Measurements from ENCODE around the gene SYTL2.

- PRO-cap: no peak
Observed at GRCh38 chr11:83411256-83411638, 125.1 kb upstream of the CCDC90B start.

DNA sequence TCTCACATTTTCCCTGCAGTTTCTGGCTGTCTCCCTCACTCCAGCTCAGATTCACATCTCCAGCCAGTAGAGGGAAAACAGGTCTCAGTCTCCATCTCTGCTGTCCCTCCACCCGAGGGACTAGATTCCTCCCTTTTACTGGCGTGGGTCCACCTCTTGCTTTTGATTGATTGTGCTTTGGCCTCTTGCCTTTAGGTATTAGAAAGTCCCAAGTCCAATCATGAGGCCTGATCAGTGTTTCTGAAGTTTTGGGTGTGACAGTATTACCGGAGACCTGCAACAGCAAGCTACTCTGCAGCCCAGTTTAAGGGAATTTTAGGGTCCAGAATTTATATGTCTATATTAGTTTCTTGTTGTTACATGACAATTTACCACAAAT lies 805.1 kb upstream of the CCDC90B start:
- PRO-cap: no peak

DNA sequence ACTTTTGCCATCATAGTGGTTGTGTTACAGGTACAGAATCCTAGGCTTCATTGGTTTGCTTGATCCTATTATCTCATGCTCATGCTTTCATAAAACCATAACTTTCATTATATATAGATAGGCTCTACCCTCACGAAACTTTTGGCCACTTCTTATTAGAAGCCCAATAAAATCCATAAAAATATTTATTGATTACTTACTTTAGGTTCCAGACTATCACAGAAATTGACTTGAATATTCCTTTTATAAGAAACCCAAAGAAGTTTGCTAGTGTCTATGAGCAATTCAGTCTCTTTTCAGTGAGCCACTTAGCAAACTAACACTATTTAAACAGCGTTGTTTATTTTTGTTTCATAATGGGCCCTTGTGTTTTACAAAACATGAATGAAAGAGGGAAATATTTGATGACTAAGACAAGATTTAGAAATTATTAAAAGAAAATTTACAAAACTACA lies 964.5 kb upstream of the CCDC90B start:
- PRO-cap: no peak

DNA sequence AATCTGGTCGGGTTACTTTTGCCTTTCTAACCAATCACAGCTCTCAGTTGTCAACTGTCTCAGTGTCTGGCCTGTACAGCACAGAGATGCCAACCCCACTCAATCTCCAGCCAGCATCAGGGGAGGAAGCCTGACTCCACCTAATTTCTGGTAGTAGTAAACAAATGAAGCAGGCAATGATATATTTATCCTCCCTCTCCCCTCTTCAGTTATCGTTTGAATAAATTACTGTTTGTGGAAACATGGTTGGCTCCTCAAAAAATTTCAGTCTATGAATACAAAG lies 253 bp upstream of the CCDC89 start:
- PRO-cap: bidirectional peak, plus-strand start at position 102 of the sequence, minus-strand start outside the sequence

GRCh38 chr11:85810786-85811693 lies at the start of gene SYTL2:
TSS of gene SYTL2 (minus strand) at chr11:85811141.
- PRO-cap: bidirectional peak, plus-strand start at chr11:85811284, minus-strand start at chr11:85811141

GRCh38 chr11:85855493-85855853 lies 290 bp downstream of the CCDC83 start:
- PRO-cap: no peak

DNA sequence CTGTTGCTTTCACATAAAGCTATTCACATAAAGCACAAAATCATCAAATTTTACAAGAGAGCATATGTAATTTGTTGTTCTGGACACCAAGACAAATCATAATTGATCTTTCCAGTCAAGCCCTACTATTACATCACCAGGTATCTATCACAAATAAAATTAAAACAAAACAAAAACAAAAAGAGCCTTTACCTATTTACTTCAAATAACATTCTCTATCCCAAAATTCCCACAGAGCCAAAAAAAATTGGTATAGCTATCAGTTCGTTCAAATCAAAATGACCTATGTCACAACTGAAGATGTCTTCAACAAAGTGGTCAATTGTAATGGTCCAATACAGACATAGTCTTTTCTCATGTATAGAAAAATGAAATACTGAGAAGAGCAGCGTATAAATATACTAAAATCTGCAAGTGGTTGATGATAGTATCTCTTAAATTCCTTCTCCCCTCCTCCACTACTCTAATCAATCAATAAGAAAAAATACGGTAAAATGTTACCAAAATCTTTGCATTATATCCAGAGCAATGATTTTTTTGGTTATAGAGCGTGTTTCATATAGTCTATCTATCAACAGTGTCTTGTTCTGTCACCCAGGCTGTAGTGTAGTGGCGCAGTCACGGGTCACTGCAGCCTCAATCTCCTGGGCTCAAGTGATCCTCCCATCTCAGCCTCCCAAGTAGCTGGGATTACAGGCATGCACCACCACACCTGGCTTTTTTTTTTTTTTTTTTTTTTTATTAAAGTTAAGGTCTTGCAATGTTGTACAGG lies 105.5 kb downstream of the PICALM start:
- PRO-cap: no peak

DNA sequence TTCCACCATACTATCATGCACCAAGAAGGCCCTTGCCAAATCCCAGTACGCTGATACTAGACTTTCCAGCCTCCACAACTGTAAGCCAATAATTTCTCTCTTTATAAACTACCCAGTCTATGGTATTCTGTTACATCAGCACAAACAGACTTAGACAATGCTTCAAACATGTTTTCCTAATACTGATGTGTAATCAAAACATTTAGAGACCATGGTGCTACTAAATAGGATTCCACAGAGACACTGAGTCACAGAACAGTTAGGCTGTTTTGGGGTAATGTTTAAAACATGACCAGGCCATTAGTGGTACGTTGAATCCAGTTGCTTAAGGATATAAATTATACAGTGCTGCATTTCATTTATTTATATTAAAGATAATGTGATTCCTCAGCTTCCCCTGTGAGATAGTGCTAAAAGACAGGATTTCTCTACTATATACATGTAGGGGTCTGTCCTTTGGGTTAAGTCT lies 103.6 kb downstream of the PICALM start:
- PRO-cap: no peak

DNA sequence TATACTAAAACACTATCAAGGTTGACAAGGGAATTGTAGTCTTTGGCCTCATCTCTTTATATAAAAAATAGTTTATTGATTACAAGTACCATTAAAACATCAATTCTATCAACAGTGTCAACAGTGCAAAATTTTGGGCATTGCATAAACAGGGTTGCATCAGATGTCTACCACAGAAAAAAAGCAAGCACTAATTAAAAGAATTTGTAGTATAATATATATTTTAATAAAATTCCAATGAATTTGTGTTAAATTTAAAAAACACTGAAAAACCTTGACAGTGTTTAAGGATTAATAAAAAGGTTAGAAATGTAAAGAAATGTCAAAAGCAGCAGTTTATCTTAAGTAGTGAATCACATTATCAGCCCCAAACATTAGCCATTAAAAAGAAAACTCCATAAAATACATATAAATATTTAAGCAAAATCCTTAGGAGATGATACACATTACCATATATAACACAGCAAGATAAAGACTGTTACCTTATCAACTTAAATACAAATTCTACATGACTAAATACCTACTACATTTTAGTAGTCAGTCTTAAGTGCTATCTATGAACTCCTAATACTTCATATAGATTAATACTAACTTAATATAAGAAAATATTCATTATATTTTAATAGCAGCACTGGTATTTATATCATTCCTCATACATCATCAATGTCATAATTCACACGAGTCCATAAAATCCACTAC lies 90.5 kb downstream of the PICALM start:
- PRO-cap: no peak

- PRO-cap: no peak
Observed at GRCh38 chr11:85983728-85984102, 85.2 kb downstream of the PICALM start.

DNA sequence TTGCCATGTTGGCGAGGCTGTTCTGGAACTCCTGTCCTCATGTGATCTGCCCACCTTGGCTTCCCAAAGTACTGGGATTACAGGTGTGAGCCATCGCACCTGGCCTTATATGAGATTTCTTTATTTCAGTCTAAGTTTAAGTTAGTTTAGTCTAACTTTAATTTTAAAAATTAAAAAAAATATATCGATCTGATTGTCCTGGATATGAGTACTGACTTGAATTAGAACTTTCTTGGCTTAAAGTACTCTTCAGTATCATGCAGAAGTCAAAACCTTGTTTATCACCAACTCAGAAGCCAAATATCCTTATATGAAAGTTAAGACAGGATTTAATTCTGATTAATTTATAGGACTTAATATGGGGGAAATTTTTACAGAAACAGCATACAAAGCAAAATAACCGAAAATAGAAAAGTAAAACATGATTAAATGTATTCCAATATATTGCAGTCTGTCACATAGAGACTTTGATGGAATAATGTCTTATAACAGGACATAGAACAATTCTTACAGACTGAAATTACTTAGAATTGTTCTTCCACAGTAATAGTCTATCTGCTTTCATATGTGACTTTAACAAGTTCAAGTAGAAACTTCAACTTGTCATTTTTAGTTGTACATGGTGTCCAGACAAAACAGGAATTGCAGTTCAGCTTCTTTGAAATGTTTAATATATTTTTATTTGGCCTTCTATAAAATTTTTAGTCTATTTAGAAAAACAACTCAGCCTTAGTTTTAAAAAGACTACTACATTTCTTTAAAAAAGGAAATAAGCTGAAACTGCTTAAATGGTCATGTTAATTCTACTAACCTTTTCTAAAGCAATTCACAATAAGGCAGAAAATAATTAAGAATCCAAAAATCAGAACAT lies 73.8 kb downstream of the PICALM start:
- PRO-cap: no peak

- PRO-cap: no peak
Observed at GRCh38 chr11:86019757-86020514, 48.9 kb downstream of the PICALM start.

- PRO-cap: no peak
Observed at GRCh38 chr11:86026630-86027257, 42.1 kb downstream of the PICALM start.

DNA sequence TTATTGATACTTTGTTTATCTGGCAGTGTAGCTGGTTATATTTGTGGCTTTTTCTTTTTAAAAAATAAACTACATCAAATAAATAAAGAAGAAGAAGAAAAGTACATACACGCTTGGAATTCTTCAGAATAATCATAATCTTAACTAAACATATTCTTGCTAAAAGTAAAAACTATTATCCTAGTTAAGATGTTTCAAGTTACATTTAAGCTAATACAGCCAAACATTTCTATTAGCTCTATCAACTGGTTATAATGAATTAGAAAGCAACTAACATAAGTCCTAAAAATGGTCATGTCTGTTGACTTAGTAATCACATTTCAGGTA lies 39.3 kb downstream of the PICALM start:
- PRO-cap: no peak

DNA sequence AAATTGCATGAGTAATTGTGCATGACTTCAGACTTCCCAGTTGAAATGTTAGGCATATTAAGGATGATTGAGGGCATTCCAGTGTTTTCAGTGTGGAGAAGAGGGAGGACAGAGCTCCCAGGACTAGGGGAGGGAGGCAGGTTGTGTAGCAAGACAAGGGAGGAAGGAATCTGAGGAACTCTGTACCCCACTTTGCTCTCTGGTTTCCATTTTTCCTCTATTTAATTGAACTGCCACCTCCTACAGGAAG lies 83.4 kb upstream of the PICALM start:
- PRO-cap: no peak

- PRO-cap: no peak
Observed at GRCh38 chr11:86193321-86193977, 51.1 kb upstream of the EED start.

- PRO-cap: no peak
Observed at GRCh38 chr11:86394856-86395572, 20.3 kb downstream of the CCDC81 start.

- PRO-cap: no peak
Observed at GRCh38 chr11:86808540-86809299, 8.4 kb downstream of the PRSS23 start.

GRCh38 chr11:86940500-86941047 lies 14.6 kb downstream of the FZD4 start:
- PRO-cap: no peak

- PRO-cap: no peak
Observed at GRCh38 chr11:86950307-86951506, 4.5 kb downstream of the FZD4 start.